Heart right ventricle (tissue), 2 donors: ENCODE measurements around a stretch of chr6.

DNA sequence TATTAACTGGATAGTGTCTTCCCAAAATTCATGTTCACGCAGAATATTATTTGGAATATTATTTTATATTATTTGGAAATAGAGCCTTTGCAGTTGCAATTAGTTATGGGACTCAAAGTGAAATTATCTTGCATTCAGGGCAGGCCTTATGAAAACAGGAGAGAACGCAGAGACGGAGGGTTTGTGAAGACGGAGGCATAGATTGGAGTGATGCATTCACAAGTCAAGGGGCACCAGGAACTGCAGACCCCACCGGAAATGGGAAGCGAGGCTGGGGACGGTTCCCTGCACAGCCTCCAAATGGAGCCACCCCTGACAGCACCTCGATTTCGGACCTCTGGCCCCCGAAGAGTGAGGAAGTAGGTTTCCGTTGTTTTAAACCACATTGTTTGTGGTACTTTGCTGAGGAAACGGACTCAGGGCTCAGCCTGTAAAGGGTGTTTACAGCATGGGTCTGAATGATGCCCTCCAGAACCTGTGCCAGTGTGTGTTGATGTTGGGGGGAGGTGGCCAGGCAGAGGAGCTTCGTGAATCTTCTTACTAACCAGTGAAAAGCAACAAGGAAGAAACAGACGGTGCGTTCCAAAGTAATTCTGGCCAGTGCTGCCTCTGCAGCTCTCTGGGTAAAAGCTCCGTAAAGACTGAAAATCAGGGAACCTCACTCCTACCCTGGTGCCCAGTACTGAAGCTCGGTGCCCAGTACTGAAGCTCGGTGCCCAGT lies 30.2 kb upstream of the CCR6 start:
- PRO-cap, 2 experiments = no peak in any of the 2 experiments

DNA sequence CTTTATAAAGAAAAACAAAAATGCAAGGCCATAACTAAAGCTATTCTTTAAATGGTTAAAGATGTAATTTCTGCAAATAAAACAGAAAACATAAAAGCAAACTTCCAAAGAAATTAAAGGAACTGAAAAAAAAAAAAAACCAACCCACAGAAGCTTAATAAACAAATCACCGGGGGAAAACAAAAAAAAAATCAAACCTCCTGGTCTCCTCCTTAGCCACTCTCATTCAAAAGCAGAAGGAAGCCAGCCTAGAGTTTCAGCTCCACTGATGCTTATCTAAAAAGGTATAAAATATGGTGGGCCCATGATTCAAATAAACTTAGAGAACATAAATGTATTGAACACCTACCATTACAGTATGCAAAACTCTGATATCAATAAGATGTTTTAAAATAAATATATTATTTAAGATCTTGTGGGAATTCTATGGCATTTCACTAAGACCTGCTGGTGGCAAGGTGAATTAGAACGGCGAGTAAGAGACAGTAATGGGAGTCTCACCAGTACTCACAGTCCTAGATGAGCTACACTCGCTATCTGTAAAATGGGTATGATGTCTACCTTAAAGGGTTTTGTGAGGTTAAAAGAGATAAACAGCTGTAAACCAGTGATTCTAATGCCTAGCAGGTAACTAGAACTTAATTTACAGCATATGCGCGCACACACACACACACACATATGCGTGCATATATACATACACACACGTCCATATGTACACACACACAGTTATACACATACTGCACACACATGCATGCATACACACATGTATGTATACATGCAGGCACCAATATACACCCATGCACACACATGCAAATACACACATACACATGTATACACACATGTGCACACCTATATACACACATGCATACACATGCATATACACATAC lies 1.5 kb downstream of the CCR6 start:
- PRO-cap, 2 experiments = no peak in any of the 2 experiments

DNA sequence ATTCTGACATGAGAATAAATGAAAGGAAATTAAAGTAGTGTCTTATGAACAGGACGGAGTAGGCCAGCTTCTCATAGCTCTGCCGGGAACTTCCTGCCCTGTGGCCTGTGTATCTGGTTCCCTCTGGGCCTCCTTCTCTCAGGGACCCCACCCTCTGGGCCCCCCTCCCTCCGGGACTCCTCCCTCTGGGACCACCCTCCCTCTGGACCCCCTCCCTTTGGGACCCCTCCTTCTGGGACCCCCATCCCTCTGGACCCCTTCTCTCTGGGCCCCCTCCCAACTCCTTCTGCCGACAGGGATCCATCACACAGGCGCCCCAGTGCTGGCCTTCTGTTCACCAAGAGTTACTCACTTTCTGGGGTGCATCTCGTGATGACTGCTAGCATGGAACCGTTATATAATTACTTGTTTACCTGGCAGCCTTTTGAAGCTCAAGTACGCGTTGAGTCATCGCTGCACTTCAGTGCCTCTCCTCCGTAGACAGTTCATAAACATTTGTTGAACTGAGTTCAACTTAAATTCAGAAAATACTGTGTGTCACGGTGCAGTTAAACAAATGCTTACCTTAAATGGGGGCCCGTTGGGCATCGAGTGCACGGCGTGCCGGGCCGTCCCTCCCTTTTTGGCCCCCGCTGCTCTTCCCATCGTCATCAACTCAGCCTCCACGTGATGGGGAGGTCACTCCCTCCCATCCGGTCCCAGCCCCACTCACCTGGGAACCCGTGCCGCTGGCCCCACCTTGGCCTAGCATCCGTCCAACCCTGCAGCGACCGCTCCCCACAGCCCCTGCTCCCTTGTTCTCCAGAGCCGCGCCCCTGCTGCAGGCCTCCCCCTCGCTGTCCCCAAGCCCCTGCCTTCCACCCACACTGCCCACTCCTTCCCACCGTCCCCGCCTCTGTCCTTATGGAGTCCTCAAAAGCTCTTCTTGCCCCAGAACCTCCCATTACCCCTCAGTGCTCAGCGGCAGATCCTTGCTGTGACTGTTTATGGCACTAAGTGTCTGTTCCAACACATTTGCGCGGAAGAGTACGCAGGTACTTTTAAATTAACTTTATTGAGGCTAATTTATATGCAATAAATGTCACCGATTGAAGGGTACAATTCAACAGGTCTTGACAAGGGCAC lies 8.2 kb downstream of the CCR6 start:
- PRO-cap, 2 experiments = no peak in any of the 2 experiments

GRCh38 chr6:167150831-167151760 lies 6.7 kb downstream of the GPR31 start:
- PRO-cap, 2 experiments = no peak in any of the 2 experiments

- PRO-cap, 2 experiments = peak in 1 of 2 experiments; most common plus-strand start chr6:167153687 (in 1); most common minus-strand start chr6:167153569 (in 1)
Observed at GRCh38 chr6:167152889-167154231, 4.4 kb downstream of the GPR31 start.

DNA sequence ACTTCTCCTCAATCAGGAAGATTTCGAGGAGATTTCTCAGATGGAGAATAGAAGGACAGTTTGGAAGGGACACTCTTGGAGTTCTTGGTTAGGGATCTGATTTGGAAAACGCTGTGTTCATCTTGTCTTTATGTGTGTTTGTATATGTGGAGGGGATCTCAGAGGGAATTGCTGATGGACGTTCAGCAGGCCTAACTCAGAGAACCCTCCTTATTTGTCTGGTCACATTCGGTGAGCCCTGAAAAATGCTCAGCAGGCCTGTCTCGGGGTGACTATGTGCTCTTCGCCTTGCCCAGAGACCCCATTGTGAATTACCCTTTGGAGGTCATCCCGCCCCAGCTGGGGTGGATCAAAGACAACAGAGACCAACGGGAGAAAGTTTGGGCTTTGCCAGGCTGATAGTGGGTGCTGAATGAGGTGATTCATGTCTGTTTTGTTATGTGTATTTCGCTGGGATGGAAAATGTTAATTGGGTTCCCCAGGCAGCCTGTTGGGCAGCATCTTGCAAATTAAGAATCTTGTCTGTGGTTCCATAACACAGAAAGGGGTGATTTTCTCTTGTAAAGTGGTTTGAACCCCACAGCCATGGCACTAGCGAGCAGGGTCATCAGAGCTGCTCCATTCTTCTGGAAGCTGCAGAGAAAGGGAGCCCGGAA lies 63.3 kb upstream of the UNC93A start:
- PRO-cap, 2 experiments = no peak in any of the 2 experiments

GRCh38 chr6:167284876-167285604 lies 6.1 kb upstream of the UNC93A start:
- PRO-cap, 2 experiments = no peak in any of the 2 experiments

- PRO-cap, 2 experiments = no peak in any of the 2 experiments
Observed at GRCh38 chr6:167492053-167492442, 167.2 kb downstream of the TTLL2 start.

- PRO-cap, 2 experiments = no peak in any of the 2 experiments
Observed at GRCh38 chr6:167497433-167497752, 172.5 kb downstream of the TTLL2 start.

- PRO-cap, 2 experiments = no peak in any of the 2 experiments
Observed at GRCh38 chr6:167572874-167573325, 248.0 kb downstream of the TTLL2 start.

GRCh38 chr6:167647132-167648275 lies 179.2 kb upstream of the AFDN start:
- PRO-cap, 2 experiments = peak in 1 of 2 experiments; most common minus-strand start chr6:167647461 (in 1)

DNA sequence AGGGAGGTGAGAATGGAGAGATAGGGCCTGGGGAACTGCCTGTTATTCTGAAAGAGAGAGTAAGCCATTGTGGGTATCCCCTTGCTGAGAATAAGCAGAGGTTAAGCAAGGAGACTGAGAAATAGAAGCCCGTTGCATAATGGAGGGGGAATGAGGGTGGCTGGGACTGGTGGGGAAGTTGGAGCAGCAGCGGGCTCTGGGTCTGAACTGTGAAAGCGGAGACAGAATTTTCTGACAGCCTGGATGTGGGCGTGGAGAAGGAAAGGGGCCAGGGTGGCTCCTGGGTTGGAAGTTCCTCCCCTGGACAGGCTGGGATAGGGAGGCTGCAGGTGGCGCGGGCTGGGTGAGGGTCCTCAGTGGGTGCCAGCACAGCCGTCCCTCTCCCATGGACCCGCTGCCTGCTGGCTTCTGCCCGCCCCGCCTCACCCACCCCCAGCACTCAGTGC lies 114.6 kb upstream of the AFDN start:
- PRO-cap, 2 experiments = no peak in any of the 2 experiments

- PRO-cap, 2 experiments = peak in 1 of 2 experiments; most common plus-strand start chr6:167795428 (in 1)
Observed at GRCh38 chr6:167795094-167795859, 31.4 kb upstream of the AFDN start.

GRCh38 chr6:167805640-167806694 lies 20.7 kb upstream of the AFDN start:
- PRO-cap, 2 experiments = no peak in any of the 2 experiments

DNA sequence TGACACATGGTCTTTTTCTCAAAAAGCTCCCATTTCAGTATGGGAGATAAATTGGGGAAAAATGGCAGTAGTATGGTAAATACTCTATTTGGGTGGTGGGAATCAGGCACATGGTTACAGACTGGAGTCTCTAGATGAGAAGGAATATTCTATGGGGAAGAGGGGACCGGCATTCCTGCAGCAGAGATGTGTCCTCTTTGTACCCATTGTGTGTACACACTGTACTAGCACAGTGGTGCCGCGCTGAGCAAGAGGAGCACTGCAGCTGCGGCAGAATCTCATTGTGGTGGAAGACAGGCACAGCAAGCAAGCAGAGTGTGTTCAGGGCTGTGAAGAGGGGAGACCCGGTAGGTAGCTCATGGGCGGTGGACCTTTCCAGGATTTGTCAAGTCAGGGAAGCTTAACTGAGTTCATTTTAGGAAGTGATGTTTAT lies 13.0 kb downstream of the AFDN start:
- PRO-cap, 2 experiments = no peak in any of the 2 experiments

DNA sequence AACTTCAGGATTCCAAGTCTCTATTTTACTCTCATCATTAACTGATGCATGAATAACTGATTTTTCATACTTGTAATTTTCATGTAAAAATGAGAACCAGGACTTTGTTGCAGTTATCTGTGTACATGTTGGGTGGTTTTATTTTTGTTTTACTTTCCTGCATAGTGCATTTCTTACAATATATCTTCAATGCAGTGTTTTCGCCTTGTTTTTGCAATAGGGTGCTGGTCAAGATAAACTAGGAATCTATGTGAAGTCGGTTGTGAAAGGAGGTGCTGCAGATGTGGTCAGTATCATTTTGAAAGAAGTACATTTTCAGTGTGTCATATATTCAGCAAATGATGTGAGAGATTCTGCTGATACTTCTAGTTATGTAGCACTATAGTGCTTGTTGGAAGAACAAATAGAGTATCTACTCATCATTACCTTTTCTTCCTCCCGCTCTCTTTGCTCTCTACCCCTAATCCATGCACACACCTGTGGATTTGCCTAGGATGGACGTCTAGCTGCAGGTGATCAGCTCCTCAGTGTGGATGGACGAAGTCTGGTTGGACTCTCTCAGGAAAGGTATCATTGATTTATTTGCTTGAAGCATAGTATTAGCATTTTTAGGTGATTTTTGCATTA lies 54.4 kb upstream of the KIF25 start:
- PRO-cap, 2 experiments = no peak in any of the 2 experiments

DNA sequence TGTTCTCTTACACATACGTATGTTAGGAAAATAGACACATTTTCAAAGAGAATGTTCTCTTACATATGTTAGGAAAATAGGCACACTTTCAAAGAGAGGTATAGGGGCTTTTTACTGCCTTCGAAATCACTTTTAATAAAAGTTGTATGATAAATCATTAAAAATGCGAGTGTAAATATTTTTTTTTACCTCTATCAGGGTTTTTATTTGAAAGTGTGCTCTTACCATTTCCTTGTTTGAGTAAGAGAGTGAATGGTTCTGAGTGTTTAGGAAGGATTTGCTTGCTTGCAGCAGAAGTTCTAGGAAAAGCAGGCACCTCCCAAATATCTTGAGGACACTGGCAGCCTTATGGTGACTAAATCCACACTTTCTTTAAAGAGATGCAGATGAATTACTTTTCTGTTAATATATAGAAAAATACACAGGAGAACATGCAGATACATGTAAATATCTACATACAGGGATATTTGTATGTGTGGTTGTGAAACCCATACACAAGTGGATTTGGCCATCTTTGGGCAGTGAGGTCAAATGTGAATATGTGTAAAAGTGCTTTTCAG lies 26.1 kb upstream of the KIF25 start:
- PRO-cap, 2 experiments = no peak in any of the 2 experiments

DNA sequence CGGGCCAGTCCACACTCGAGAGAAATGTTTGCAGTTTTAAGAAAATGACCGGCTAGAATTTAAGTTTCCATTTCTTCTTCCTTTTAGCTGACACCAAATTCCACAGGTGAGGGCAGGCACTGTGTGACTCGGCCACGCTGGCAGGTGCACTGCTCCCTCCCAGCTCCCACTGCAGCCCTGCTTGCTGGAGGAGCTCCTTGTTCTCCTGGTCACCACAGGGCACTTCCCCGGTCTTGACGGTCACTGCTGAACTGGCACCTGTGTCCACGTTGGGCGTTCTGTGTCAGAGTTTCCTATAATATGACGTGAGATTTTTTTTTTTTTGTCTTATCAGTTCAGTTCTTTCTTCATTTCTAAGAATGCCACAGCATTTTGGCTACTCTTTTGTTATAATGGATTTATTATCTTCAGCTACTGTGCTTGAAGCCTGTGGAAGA lies 3.6 kb upstream of the KIF25 start:
- PRO-cap, 2 experiments = no peak in any of the 2 experiments

- PRO-cap, 2 experiments = no peak in any of the 2 experiments
Observed at GRCh38 chr6:168029693-168030133, 32.2 kb downstream of the KIF25 start.

- PRO-cap, 2 experiments = no peak in any of the 2 experiments
Observed at GRCh38 chr6:168264462-168265308, 54.9 kb downstream of the DACT2 start.